Transverse colon (tissue), 4 donors: ENCODE measurements around a stretch of chr1.

DNA sequence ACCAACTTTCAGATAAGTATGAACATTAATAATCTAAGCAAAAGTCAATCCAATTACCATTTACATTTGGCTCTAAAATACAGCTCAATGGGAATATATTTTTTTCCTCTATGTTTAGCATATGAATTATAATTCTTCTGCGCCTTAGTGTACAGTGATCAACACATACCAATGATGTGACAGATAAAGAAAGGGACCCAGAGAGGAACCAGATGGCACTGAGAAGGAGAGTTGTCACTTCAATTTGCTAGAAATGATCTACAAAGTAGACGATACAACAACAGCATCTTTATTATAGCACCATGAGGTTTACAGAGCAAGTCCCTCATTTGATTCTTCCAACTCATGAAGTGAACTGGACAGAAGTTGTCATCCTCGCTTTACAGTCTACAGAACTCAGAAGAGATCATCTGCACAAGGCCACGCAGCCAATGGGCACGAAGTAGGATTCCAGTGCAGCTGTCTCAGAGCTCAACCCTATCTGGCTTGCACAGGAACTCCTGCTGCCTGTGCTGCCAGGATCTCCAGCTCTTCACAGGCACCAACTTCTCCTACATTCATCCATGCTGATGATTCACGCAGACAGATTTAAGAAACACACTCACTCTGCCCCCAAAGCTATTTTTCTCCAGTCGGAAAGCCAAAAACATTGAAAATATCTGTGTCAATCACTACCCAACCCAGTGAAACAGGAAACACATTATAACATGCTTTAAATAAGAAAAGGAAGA is 157.2 kb downstream of the RERE start:
- PRO-cap, result no peak
- RAMPAGE, long total RNA, 4 experiments, result no peak in any of the 4 experiments

DNA sequence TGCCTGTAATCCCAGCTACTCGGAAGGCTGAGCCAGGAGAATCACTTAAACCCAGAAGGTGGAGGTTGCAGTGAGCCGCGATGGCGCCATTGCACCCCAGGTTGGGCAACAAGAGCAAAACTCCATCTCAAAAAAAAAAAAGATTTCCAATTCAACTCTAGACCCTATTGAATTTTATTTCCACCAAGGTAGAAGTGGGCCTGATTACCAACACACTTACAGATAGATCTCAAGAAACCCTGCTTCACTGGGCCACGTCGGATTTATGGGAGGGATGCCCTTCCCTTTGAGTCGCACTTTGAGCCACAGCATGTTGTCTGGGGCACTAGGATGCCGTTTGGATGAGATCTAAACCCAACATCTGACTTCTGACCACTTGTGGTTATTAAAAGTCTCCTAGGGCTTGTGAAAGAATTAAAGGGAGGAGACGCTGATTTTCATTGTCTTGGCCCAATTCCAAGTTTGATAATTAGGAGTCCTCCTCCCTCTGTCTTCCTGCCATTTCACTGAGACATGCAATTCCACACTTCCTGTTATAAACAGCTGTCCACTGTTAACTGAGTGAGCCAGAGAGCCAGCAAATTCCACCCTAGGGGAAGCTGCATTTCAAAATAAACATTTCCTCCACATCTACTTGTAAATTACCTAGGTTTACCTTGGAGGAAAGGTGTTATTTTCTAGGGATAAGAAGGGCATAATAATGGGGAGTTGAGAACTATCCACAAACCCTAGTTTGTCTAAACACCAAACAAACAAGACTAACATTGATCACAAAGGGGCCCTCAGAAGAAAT is 5.2 kb upstream of the RERE start:
- PRO-cap, result bidirectional peak, plus-strand start at position 564 of the sequence, minus-strand start at position 300 of the sequence
- RAMPAGE, long total RNA, 4 experiments, result no peak in any of the 4 experiments

DNA sequence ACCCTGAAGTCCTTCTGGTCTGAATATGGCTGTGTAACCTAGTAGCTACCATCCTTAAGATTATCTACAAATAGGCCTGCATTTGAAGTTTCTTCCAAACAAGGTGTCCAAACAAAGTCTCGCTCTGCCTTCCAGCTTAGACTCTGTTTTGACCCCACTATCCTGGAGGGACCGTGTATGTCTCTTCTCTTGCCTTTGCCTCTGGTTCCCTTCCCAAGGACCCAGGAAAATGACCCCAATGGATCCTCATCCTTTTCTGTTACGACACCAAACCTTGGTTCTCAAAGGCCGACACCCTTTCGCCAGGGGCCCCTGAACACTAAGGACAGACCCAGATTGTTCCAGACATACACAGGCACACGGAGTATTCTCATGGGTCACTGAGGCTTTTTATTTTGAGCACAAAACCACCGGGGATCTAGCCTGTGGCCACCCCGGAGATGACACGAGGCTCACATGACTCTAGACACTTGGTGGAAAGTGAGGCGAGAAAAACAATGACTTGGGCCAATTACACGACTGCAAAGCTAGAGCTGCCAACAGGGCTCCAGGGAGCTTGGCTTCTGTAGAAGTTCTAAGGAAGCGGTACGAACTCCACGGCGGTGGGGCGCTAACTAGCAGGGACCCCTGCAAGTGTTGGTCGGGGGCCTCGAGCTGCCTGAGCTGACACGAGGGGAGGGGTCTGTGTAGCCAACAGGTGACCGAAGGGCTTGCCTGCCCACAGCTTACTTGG is 17.7 kb downstream of the ENO1 start:
- PRO-cap, result no peak
- RAMPAGE, long total RNA, 4 experiments, result no peak in any of the 4 experiments

GRCh38 chr1:8879595-8879898 is 1.1 kb upstream of the ENO1 start:
- PRO-cap, result no peak
- RAMPAGE, long total RNA, 4 experiments, result no peak in any of the 4 experiments

GRCh38 chr1:8879967-8880819 is 1.7 kb upstream of the ENO1 start:
- PRO-cap, result unidirectional peak, minus-strand start at chr1:8880150; unidirectional peak, minus-strand start at chr1:8880472
- RAMPAGE, long total RNA, 4 experiments, result no peak in any of the 4 experiments

DNA sequence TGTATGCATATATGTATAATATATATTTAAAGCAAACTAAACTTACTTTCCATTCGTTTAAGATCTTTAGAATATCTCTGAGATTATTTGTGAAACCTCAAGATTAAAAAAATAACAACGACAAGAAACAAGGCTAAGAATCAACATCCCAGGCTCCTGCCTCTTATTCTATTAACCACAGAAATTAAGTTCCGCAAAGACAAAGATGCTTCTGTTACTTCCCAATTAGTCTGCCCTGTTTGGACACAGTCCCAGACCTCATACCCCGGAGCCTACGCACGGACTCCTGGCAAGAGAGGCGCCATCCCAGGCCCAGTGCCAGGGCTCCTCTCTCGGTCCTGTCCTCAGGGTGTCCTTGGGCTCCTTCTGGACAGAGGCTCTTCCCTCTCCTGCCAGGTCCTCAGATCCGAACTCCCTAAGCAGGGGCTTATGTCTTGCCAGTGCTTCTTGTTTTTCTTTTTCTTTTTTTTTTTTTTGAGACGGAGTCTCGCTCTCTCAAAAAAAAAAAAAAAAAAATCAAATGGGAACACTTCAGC is 11.4 kb upstream of the ENO1 start:
- PRO-cap, result no peak
- RAMPAGE, long total RNA, 4 experiments, result no peak in any of the 4 experiments

- PRO-cap, result unidirectional peak, minus-strand start at chr1:9009771
- RAMPAGE, long total RNA, 4 experiments, result no peak in any of the 4 experiments
Measured at GRCh38 chr1:9009534-9010063, 16.6 kb downstream of the SLC2A7 start.

- PRO-cap, result no peak
- RAMPAGE, long total RNA, 4 experiments, result no peak in any of the 4 experiments
Measured at GRCh38 chr1:9149620-9150335, 20.9 kb upstream of the GPR157 start.

DNA sequence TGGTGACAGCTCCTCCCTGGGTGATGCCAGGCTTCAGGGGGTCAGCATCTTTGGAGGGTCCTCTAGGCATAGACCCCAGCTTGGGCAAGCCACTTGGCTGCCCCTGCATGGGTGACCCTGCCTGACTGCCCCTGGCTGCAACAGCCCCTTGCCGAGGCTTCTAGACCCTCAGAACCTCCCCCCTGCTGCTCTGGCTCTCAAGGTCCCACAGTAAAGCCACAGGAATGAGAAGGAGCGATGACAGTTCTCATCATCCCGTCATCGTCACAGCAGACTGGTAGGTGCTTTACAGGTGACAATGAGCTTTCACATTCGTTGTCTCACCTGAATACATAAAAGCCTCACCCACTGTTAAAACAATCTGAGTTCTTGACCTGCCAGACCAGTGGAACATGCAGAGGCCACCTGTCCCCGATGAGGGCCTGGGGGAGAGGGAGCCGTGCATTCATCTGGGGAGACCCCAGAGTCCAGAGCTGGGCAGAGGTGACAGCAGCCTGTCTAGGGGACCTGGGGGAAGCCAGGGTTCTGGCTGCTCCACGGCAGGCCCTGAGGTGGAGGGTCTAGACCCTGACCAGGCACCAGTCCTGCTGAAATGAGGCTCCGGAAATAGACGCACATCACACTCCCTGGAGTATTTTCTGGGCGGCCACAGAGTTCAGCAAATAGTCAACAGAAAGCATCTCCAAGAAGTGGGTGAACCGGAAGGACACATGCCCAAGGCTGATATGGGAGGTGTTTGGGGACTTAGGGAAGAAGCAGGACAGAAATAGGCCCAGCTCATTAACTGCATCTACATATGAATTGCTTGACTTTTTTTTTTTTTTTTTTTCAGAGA is 36.2 kb upstream of the GPR157 start:
- PRO-cap, result no peak
- RAMPAGE, long total RNA, 4 experiments, result start-site peak on the minus strand in 1 of 4 experiments, centred at position 503 of the sequence, 6 reads per replicate

DNA sequence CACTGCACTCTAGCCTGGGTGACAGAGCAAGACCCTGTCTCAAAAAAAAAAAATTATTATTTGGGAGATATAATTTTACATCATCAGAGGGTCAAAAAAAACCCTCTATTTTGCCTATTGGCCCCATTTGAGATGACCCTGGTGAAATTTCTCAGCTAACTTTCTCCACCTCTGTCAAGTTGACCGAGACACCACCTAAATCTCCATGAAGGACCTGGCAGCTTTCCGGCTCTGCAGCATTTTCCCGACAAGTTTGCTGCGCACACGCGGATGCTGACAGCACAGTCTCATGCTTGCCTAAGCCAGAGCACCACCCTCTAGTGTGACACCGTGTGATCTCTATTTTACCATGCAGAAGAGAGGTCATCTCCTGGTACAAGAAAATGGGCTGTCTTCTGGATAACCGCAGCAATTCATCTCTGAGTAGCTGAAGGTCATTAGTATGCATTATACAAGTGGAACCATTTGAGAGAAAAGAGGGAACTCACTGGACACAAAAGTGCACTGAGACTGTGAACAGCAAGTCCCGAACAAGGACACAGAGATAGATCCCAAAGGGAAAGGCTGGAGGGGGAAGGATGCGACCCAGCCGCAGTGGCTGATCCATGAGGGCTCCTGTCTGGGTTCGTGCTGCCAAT is 38.9 kb upstream of the H6PD start:
- PRO-cap, result no peak
- RAMPAGE, long total RNA, 4 experiments, result no peak in any of the 4 experiments

GRCh38 chr1:9196168-9197258 is 38.1 kb upstream of the H6PD start:
- PRO-cap, result no peak
- RAMPAGE, long total RNA, 4 experiments, result no peak in any of the 4 experiments

DNA sequence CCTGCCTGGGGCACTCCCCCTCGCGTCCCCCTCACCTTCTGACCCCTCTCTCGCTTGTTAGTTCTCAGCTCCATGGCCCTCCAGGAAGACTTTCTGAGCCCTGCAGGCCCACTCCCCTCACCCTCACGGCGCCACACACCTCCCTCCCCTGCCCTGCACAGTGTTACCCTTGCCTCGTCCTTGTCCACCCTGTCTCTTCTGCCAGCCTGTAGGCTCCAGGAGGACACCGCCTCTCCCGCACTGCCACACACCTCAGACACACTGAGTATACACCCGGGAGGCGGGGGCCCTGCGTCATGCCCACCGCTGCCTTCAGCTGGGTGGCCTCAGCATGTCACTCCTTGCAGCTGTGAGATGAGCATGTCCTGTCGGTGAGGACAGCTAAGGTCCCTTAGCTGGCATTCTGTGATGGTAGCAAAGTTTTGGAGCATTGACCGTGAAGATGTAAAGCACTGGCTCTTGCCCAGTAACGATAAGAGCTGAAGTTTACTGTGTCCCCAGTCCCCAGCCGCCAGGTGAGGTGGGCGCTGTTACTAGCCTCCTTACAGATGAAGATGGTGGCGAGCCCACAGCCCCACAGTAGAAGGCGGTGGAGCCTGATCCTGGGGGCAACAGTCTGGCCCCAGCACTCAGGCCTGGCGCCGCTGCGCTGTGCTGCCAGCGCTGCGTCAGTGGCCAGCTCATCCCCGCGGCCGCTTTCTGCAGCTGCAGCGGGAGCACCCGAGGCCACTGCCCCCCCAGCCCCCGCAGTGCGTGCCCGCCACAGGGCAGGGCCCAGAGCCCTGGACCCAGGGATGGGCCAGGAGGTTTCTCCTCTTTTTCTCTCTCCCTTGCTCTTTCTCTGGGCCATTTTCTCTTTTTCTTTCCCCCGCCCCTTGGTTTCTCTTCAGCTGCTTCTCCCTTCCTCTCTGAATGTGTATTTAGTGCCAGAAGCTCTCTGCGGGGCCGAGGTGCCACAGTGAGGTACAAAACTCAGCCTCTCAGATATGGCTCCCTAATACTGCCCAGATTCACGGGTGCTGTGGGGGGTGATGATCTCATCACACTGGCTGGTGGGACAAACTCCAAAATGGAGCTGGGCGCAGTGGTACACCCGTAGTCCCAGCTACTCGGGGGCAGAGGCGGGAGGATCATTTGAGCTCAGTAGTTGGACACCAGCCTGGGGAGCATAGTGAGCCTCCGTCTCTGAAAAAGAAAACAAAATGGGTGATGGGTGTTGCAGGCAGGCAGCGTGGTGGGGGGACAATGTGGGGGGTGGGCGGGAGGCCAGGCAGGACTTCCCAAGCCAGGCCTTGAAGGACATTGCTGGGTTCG is 13.3 kb downstream of the H6PD start:
- PRO-cap, result no peak
- RAMPAGE, long total RNA, 4 experiments, result no peak in any of the 4 experiments

GRCh38 chr1:9279150-9279586 is 13.5 kb upstream of the SPSB1 start:
- PRO-cap, result unidirectional peak, plus-strand start at chr1:9279392
- RAMPAGE, long total RNA, 4 experiments, result no peak in any of the 4 experiments

DNA sequence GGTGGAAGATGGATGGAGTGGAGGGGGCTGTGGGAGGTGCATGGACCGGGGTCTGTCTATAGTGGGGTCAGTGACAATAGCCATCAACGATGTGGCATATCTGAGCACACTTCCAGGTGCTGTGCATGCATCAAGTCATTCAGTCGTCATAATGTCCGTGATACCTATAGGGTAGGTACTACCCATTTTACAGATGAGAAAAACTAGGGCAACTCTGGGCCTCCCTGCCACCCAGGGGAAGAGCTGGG is 13.6 kb downstream of the SPSB1 start:
- PRO-cap, result no peak
- RAMPAGE, long total RNA, 4 experiments, result start-site peak on the plus strand in 1 of 4 experiments, centred at position 143 of the sequence, 9 reads per replicate

DNA sequence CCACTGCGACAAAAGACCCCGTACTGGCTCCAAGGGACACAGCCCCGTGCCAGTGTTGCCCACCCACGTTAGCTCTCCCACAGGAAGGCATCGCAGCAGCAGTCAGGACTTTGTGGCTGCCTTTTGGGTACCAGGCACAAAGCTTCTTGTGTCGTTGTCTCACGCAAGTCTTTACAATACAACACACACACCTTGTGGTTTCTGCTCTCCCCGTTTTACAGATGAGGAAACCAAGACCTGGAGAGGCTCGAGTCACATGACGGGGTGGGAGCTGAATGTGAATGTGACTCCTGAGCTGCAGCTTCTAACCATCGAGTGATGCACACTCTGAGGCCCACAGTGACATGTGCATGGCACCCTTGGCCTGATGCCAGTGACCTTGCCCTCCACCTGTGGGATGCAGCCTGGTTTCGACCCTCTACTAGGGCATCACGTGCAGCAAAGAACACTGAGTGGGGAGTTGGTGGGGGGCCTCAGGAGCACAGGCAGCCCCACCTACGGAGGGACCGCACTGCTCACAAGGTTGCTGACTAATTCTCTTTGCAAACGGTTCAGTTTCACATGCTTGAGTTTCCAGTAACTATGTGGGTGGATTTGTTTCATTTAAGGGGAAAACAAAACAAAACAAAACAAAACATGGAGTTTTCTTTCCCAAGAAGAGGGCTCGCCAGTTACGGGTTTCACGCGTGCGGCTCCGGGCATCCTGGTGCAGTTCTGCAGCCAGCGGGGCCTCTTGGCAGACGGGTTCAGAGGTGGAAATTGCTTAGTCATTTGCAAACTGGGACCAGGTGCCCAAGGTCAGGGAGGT is 22.8 kb downstream of the SPSB1 start:
- PRO-cap, result no peak
- RAMPAGE, long total RNA, 4 experiments, result no peak in any of the 4 experiments

GRCh38 chr1:9321191-9322356 is 28.9 kb downstream of the SPSB1 start:
- PRO-cap, result no peak
- RAMPAGE, long total RNA, 4 experiments, result start-site peak on the plus strand in 1 of 4 experiments, at chr1:9321230-9321540 at its widest, 7 reads per replicate

GRCh38 chr1:9351201-9351852 is 58.6 kb downstream of the SPSB1 start:
- PRO-cap, result no peak
- RAMPAGE, long total RNA, 4 experiments, result no peak in any of the 4 experiments

- PRO-cap, result no peak
- RAMPAGE, long total RNA, 4 experiments, result no peak in any of the 4 experiments
Measured at GRCh38 chr1:9440658-9440966, 98.7 kb upstream of the SLC25A33 start.

- PRO-cap, result no peak
- RAMPAGE, long total RNA, 4 experiments, result no peak in any of the 4 experiments
Measured at GRCh38 chr1:9448266-9448899, 90.9 kb upstream of the SLC25A33 start.

GRCh38 chr1:9502927-9503718 is 36.1 kb upstream of the SLC25A33 start:
- PRO-cap, result no peak
- RAMPAGE, long total RNA, 4 experiments, result no peak in any of the 4 experiments